PC-3 (cell line): ENCODE measurements around a stretch of chr13.

DNA sequence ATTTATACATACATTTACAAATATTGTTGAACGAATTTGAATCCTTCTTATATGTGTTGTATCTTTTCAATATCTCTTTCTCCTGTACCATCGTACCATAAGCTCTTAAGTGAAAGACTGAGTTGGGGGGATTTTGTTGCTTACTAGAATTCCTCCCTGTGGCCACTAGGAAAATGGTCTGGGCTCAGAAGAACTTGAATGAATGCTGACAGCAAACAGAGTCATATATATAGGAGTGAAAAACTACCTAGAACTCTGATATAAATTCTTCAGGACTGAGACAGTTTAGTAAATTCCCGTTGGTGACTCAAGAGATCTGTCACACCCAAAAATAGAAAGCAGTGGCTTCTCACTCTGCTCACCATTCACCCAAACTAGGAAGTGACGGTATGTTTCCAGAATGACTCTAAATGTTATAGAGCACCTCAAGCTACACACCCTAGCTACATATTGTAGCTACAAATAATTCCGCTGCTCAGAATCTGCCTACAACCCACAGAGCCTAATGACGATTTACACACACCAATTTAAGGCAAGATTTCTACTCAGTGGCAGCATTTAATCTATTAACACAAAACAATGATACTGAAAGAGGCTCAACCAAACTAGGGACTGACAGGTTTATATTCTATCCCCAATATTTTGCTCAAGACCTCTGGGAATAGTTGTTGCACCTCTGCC lies 116.2 kb downstream of the TBC1D4 start:
- RAMPAGE, long total RNA = no peak

GRCh38 chr13:75391075-75391510 lies 90.9 kb downstream of the TBC1D4 start:
- RAMPAGE, long total RNA = no peak

DNA sequence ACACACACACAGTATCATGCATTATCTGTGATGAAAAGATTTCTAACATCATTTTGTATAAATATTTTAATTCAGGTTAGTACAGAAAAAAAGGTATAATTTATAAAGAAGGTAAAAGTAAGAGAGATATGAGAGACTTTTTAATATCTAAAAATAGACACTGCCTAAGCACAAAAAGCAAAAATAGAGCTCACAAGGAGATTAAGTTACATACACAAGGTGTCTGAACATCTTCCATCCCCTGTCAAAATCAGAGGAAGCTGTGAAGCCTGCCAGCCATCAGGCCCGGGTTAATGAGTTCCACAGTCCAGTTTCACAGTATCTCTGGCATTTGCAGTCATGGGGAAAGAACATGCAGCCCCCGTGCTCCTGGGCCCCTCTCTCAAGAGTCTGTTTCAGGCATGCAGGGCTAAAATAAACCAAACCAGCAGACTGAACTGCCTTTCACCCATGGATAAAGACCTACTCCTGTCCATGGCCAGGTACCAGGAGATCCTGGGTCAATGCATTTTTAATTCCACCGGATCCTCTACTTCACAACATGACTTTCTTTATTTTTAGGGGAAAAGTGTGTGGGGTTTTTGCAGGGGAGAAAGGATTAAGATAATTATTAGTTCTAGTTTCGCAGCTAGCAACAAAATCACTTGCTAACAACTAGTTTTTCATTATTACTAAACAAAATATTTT lies 79.1 kb downstream of the TBC1D4 start:
- RAMPAGE, long total RNA = no peak

GRCh38 chr13:75406372-75406825 lies 75.6 kb downstream of the TBC1D4 start:
- RAMPAGE, long total RNA = no peak

GRCh38 chr13:75458119-75458835 lies 23.7 kb downstream of the TBC1D4 start:
- RAMPAGE, long total RNA = no peak

- RAMPAGE, long total RNA = no peak
Observed at GRCh38 chr13:75537992-75538598, 454 bp upstream of the COMMD6 start.

- RAMPAGE, long total RNA = no peak
Observed at GRCh38 chr13:75760154-75761243, 124.4 kb downstream of the LMO7 start.

- RAMPAGE, long total RNA = no peak
Observed at GRCh38 chr13:76887258-76887762, 1.1 kb upstream of the KCTD12 start.

DNA sequence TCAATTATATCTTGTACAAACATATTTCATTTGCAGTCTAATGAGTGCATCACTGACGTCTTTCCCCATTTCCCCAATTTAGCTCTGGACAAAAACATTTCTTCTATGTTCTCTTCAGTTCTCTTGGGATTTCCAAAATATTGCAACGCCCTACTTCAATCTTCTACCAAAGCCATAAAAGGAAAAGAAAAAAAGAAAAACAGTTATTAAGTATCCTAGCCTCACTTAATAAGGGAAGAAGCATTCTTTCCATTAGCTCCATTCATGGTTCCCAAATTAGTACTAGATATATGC lies 10.0 kb downstream of the FBXL3 start:
- RAMPAGE, long total RNA = no peak

DNA sequence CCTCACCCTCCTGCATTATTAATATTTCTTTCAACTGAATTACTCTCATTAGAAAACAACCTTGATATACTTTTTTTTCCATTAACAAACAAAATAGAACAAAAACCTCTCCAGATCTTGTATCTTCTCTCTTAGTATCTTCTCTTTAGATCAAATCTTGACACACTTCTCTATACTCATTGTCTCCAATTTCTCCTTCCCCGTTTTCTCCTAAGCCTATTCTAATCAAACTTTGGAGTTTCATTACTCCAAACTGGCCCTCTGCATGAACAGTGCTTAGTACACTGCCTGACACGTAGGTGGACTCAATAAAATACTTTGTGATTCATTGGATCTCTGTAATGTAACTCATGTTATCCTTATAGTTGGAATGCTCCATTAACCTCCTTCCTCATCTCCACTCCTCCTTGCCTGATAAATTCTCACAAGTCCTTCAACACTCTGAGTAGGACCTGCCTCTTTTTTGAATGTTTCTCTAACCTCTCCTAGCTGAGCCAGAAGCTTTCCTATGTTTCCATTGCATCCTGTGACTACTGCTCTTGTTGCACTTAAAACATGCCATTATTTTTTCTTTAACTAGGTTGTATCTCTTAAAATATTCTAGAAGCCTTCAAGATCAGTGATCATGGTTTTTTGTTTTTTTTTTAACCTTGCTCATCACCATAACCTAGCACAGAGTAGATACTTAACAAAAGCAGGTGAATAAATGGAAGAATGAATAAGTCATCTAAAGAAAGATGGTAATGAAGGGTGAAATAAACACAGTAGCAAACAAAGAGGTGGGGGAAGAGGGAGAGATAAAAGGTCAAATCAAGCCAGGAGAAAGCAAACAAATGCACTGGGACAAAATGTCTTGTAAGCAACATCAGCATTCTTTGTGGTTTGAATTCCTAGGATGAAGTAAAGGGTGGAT lies 86.1 kb upstream of the FBXL3 start:
- RAMPAGE, long total RNA = no peak

DNA sequence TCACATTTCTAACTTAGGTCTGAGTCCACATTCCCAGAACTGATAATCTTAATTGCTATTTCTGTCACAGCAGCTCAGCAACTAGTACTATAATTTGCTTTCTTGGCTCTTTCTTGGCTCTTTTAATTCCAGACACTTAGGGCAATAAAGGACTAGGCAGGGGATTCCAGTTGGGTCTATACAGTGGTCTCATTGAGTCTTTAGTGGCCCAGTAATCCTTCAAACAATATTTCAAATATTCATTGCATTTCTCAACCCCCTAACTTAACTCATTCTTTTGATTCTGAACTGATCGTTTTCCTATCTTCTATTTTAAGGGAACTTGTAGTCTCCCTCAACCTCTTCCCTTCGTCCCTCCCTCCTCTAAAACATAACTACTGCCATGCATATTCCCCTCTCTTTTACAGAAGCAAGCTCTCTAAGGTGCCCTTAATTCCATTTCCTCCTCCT lies 109.5 kb upstream of the FBXL3 start:
- RAMPAGE, long total RNA = no peak

DNA sequence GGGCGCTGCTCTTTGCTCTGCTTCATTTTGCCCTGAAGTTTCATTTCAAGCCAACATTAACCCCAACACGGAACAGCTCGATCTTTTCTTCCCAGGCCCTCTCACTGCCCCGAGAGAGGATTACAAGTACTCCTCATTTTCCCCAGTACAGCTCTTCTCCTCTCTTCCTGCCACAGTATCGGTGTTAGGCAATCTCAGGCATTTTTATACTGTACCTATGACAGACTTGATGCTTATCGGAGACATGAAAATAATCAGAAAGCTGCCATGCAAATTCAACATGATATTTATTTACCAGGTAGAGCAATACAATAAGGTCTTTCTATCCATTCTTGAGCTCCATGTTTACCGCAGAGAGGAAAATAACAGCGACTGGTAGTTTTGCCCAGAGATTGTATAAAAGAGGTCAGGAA lies 1.3 kb upstream of the EDNRB start:
- RAMPAGE, long total RNA = no peak

DNA sequence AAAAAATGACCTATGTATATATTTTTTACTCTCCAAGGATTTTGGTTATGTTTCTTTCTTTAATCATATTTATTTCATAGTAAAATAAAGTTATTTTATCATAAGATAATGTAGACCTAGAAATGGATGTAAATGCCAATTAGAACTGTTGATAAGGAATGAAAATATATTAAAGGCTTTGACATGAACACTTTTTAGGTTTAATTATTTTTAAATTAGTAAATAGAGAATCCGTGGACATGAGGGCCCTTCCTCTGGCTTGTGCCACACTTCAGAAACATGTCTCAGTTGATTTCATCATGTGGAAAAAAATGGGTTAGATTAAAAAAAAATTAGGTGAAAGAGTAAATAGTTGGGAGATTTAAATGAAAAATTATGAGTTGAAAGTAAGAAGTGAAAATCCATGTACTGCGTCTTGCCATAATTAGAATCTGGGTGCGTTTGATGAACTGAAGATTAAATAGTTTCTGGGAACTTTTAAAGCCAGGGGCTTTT lies 61.7 kb upstream of the EDNRB start:
- RAMPAGE, long total RNA = no peak

DNA sequence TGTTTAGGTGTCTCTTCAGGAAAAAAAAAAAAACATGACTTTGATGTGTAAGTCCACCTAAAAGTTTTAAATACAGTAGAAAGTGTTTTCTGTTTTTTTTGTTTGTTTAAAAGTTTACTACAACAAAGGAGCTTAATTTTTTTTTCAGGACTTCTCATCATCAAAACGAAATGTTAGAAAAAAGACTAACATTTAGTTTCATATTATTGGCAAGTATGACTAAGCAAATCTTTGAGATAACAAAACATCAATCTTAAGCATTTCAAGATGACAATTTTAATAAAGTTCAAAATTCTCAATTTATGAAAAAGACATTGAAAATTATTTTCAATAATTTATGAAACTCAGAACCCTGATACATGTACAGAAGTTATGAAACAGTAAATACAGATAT lies 4.1 kb downstream of the RBM26 start:
- RAMPAGE, long total RNA = no peak

- RAMPAGE, long total RNA = no peak
Observed at GRCh38 chr13:79404903-79405453, 1.1 kb downstream of the RBM26 start.

DNA sequence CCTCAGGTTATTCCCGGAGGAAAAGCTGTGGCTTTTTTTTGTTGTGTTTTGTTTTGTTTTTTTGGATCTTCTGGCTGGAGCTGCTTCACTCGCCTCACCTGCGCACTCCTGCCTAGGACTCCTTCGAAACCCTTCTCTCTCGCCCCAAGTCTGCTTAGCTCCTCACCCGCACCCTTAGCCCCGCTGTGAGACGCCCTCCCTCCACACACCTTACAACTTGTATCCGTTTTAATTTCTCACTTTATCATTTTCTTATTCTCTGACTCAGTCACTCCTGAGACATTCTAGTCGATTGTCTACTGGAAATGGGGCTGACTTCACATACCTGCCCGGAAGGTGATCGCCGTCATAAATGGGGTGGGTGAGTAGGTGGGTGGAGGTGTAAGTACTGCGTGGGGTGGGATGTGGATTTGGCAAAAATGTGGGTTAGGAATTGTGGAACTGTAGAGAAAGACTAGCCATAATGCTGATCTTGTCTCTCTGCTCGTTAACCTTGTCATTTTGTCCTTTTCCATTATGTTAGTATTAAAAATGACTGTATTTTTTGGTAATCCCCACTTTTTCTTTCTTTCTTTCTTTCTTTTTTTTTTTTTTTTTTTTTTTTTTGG lies 739 bp downstream of the NDFIP2 start:
- RAMPAGE, long total RNA = no peak

DNA sequence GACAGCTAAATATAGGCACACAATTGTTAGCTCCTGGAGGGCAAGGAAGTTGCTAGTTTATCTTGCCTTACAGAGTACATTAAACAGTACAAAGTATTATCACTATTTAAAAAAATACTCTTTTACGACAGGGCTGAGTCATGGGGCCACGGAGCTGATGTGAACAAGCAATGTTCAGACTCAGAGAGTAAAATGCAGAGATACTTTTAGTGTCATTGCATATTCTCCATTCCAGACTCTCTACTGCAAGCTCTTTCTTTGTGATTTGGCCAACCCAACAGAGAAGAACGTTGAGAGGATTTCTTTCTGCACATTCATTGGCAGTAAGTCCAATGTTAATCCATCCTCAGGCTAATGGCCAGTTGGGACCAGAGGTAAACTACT lies 352.3 kb downstream of the SPRY2 start:
- RAMPAGE, long total RNA = no peak

- RAMPAGE, long total RNA = no peak
Observed at GRCh38 chr13:80010188-80010818, 330.6 kb downstream of the SPRY2 start.

GRCh38 chr13:80010849-80011369 lies 330.0 kb downstream of the SPRY2 start:
- RAMPAGE, long total RNA = no peak

DNA sequence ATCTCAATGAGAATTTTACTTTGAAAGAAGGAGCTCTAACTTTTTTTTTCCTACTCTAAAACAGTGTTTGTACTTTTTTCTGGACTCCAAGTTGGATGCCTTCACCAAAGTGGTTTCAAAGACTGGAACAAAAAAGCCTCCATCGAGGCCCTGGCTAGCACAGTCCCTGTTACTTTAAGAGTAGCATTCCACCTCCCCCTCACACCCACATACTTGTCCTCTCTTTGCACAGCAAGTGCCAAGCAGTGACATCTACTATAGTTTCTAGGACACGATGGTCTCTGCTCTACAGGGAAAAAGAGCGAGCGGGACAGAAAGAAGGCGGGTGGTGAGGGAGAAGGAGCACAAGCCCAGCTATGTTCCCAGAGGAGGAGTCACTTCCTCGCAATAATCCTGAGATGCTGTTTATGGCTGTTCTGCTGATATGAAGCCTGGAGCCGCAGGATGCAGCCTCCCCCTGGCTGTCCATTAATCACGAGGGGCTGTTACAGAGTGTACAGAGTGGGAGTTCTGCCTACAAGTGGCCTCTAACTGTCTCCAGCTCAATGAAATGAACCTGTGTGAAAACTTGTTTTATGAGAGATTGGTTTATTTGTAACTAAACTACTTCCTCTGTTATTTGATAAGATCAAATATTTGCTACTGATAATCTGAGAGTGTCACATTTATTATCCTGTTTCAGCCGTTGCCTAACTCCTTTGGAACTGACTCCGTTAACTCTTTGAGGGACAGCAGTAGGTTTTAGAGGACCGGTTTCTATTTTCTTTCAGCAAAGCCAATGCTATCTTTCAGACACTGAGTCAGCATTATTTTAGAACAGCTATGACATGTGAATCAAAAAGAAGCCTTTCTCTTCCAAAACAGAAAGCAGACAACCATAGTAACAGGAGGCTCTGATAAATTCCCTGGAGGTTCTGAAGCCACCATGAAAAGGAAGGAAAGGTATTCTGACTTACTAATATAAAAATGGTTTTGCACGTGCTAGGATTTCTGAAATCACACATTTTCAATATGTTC lies 208.0 kb downstream of the SPRY2 start:
- RAMPAGE, long total RNA = no peak